ENCODE results near the gene PITPNB.

- RRBS = no CpG with 5 or more reads among the region's 14 CpGs
These were observed 16.1 kb upstream of the TFIP11 start for GRCh38 chr22:26528338-26528879.

- RRBS = no CpG with 5 or more reads among the region's 8 CpGs
These were observed 22.0 kb upstream of the TFIP11 start for GRCh38 chr22:26534105-26534870.

- RRBS = no CpG with 5 or more reads among the region's 11 CpGs
These were observed 21.6 kb downstream of the TPST2 start for GRCh38 chr22:26568221-26568792.

- RRBS = no CpG with 5 or more reads among the region's 7 CpGs
These were observed 18.0 kb downstream of the TPST2 start for GRCh38 chr22:26571891-26572429.

DNA sequence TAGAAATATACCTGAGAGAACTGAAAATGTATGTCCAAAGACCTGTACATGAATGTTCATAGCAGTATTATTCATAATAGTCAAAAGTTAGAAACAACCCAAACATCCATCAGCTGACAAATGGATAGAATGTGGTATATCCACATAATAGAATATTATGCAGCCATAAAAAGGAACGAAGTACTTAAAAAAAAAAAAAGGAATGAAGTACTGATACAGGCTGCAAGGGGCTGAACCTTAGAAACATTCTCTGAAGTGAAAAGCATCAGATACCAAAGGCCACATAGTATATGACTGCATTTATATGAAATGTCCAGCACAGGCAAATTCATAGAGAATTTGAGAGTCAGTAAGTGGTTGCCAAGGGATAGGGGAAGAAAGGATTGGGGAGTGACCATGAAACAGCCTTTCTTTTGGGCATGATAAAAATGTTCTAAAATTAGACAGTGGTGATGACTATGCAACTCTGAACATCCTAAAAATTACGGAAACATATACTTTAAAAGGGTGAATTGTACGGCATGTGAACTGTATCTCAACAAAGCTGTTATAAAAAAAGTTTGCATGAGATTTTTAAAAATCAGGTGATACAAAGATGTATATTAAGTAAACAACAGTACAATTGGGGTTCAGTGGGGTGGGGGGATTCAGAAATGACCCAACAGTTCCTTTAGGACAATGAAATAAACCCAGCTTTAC is 1.8 kb downstream of the TPST2 start:
- RRBS = no CpG with 5 or more reads among the region's 3 CpGs

- RRBS = no CpG with 5 or more reads among the region's 12 CpGs
These were observed 21.1 kb downstream of the CRYBA4 start for GRCh38 chr22:26642601-26643542.

- RRBS = no CpG with 5 or more reads among the region's 21 CpGs
These were observed 270.9 kb downstream of the CRYBA4 start for GRCh38 chr22:26892357-26893298.

- RRBS = no CpG with 5 or more reads among the region's 9 CpGs
These were observed 359.3 kb downstream of the CRYBA4 start for GRCh38 chr22:26980984-26981598.

- RRBS = no CpG with 5 or more reads among the region's 3 CpGs
These were observed 494.2 kb downstream of the CRYBA4 start for GRCh38 chr22:27116080-27116294.

GRCh38 chr22:27241647-27242209 is 559.8 kb downstream of the MN1 start:
- RRBS = no CpG with 5 or more reads among the region's 3 CpGs

DNA sequence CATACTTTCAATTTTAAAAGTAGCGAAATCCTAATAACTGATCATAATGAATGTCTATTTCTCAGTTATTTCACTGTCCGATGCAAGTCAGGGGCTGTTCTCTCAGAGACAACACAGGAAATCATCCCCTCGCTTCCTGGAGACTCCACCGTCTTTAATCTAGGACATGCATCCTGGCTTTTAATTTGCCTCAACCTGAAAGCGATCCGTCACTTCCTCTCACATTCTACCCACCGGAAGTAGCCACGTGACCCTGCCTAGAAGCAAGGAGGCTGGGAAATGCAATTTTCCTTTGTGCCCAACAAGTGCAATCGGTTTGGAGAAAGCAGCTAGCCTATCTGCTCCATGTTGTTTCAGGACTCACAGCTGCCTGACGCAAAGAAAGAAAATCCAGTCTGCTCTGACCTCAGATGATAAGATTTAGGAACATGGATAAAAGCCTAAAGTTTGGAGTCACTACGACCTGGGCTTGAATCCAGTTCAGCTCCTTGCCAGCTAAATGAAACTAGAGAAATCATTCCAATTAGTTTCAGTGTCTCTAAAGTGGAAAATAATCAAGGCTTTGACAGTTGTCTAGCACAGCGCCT is 553.9 kb downstream of the MN1 start:
- RRBS = no CpG with 5 or more reads among the region's 12 CpGs

DNA sequence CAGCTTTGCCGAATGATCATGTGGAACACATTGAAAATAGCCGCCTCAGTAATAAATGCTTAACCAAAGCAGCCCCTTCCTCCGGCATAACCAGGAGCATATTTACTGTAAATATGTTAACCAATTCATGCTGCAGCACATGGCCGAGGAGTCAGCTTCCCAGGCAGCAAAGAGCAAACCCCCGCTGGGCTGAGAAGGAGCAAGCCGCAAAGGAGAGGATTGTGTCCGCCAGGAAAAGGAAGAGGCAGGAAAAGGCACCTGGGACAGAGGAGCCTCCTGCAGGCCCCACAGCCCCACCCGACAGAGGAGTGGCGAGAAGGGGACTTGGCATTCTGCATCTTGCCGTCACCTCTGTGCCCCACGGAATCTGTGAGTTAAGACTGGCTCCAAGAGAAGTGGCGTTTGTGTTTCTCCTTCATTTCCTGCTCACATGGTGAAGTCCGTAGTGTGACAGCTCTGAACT is 489.9 kb downstream of the MN1 start:
- RRBS = no CpG with 5 or more reads among the region's 13 CpGs

DNA sequence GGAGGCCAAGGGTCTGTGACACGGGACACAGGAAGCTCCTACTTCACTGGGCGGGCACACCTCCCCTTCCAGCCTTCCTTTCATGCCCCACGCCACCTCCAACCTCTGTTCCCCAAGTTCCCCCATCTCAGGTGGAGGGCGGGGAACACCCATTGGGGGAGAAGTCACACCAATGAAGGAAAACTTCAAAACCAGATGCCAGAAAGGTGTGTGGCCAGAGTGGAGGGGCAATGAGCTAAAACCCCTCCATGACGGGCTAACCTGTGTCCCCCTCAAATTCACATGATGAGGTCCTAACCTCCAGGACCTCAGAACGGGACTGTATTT is 250.5 kb downstream of the MN1 start:
- RRBS = no CpG with 5 or more reads among the region's 6 CpGs

GRCh38 chr22:27638017-27638428 is 163.5 kb downstream of the MN1 start:
- RRBS = no CpG with 5 or more reads among the region's 5 CpGs

GRCh38 chr22:27783759-27784148 is 17.8 kb downstream of the MN1 start:
- RRBS = no CpG with 5 or more reads among the region's 11 CpGs

DNA sequence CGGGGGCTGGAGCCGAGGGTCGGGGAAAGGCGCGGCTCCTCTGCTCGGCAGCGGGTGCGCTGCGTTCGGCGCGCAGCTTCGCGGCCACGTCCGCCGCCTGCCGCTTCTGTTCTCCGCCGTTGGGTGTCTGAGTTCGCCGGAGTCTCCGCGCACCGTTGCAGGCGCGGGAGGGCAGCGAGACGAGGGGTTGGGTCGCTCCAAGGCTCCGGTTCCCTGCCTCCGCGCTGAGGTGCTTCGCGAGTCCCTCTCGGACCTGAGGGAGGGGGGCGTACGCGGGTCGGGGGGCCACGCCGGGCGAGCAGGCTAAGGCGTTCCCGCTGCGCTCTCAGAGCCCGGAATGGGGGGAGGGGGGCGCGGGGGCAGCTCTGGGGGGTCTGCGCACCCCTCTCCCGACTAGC is 283 bp downstream of the MN1 start:
- RRBS = under 1% methylated on average over 26 of the region's 51 CpGs

DNA sequence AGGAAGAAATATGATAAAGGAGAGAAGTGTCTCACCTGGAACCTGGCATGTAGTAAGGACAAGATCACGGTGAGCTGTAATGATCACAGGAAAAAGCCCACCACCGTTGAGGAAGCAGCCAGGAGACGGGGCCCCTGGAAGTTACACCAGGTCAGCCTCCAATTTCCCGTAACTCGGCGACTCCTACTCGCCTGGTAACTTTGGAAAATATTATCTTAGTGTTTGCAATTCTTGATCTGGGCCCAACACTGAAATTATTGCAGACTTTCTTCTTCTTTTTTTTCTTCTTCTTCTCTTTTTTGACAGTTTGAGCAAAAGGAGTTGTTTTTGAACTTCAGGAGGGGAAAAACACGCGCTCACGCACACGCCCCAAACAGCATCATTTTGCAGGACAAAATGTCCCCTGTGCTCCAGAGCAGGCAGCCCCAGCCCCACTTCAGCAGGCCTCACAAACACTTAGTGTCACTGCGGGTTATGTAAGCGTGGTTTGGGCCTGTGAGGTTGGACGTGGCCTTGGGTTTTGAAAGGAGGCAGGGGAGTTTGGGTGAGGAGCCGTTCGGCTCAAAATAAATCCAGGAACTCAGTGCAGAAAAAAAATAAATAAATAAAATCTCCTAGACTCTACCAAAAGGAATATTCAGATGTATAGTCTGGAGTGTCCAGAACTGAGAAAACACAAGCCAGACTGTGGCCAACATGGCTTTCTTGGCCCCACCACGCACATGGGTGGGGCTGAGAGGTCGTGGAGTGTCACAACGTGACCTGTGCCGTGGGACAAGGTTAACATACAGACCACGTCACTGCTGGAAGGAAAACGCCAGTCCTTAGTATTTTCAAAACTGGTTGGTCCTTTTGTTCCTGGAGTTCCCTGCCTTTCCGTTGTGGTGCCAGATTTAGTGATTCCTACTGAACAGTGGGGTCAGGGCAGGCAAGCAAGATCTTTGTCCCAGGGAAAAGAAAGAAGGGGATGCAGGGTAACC is 26.3 kb upstream of the MN1 start:
- RRBS = no CpG with 5 or more reads among the region's 23 CpGs

GRCh38 chr22:27888024-27889093 is 30.7 kb downstream of the PITPNB start:
- RRBS = no CpG with 5 or more reads among the region's 6 CpGs

- RRBS = no CpG with 5 or more reads among the region's 6 CpGs
These were observed 29.6 kb downstream of the PITPNB start for GRCh38 chr22:27889357-27889896.

DNA sequence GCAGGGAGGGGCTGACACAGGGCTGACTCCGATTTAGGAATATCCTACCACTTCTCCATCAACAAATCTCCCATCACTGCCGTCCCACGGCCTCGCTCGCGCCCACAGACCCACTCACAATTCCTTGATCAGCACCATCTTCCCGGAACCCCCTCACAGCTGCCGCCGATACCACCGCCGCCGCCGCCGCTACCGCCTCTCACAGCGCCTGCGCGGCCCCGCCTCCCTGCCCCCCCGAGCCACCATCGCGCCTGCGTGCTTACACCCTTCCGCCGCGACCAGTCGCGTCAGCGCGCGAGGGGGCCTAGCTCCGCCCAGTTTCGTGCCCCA is at the start of gene PITPNB:
PITPNB (minus strand) TSS at position 203 of the 330 bp plus-strand sequence.
- RRBS = no CpG with 5 or more reads among the region's 33 CpGs